Gallbladder (tissue), 1 donor: ENCODE measurements around the genes HDAC7, COL2A1 and CCNT1.

DNA sequence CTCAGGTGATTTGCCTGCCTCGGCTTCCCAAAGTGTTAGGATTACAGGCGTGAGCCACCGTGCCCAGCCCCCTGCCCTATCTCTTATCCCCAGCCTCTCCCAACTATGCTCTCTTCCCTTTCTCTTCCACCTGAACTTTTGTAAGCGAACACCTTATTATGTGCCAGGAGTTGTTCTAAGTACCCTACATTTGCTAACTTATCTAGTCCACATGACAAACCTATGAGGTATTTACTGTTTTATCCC lies 12.6 kb downstream of the HDAC7 start:
- PRO-cap: no peak

DNA sequence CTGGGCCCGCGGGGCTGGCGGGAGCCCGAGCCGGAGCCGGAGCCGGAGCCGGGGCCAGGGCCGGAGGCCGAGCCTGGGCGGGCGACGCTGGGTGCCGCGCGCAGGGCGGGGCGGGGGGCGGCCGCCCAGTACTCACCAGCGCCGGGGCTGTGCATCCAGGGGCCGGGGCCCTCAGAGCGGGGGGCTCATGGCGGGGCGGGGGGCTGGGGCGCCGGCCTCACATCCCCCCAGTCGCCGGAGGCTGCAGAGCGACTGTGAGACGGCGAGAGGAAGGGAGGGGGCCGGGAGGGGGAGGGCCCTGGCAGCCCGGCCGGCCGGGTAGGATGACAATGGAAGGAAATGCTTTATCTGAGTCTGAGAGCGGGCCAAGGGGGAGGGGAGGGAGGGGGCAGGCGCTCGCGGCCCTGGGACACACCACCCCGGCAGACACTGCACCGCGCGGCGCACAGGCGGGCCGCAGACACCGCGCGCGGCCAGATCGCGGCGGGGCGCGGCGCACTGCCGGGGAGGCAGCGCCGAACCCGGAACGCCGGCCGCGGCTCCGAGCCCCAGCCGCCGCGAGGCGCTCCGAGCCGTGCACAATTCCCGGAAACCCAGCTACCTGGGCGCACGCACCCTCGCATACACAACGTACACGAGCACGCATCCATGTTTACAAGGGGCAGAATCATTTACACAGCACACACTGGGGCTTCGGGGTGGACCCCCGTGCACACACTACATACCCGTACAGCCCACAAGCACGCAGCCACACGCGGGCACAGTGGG lies at the start of gene HDAC7:
Gene HDAC7 (minus strand): TSS at position 273 of the 768 bp plus-strand sequence.
- PRO-cap: bidirectional peak, plus-strand start at position 304 of the sequence, minus-strand start at position 243 of the sequence; bidirectional peak, plus-strand start at position 459 of the sequence, minus-strand start at position 500 of the sequence

GRCh38 chr12:47832263-47832864 lies 12.7 kb upstream of the HDAC7 start:
- PRO-cap: no peak

- PRO-cap: no peak
These were observed 22.6 kb upstream of the HDAC7 start for GRCh38 chr12:47842245-47842703.

- PRO-cap: no peak
These were observed 41.4 kb downstream of the VDR start for GRCh38 chr12:47863369-47863909.

DNA sequence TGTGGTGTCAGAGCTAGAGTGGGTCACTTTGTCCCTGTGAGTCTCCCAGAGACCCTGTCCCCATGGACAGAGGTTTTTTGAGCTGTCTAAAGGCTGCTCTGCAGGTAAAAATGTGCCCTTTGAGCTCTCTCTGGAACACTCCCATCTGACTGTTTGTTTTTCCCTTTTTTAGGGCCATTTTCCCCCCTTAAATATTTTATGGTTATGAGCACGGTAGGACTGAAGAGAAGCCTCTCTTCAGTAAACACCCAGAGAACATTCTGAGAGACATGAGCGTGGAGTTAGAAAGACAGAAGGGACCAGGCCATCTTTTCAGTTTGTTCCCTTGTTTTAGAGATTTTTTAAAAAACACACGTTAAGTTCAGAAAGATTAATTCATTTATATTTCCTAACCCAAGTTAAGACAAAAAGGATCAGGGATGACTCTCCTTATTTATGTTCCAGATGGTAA lies 3.4 kb upstream of the VDR start:
- PRO-cap: no peak

DNA sequence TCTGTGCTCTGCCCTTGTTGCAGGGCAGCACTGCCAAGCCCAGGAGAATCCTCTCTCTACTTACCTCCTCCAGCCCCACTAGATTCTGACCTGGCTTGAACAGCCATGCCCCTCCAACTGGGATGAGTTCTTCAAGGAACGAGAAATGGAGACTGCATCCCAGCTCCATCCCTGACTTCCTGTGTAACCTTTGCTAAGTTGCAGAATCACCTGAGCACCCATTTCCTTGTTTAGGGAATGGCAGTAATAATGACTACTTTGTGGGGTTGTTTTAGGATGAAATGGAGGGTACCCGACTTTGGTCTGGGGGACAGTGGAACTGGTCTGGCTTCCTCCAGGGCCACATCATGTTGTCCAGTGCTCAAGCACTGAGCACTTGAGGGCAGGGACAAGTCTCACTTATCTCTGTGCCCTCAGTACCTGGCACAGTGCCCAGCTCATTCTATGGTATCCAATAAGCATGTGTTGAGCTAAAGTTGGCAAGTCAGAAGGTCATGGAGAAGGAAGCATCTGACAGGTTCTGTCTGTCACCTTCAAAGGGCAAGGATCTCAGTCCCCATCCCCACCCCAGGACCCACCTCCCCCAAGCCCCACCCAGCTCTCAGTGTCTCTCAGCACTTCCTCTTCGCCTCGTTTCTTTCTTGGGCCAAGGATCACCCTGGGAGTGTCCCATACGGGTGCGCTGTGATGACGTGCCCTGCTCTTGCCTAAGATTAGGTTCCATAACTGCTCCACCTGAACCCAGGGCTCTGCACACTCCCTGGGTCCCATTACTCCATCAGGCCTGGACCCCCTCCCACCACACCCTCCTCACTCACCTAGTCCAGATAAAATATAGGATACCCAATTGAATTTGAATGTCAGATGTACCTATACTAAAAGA lies 24.4 kb upstream of the TMEM106C start:
- PRO-cap: no peak

DNA sequence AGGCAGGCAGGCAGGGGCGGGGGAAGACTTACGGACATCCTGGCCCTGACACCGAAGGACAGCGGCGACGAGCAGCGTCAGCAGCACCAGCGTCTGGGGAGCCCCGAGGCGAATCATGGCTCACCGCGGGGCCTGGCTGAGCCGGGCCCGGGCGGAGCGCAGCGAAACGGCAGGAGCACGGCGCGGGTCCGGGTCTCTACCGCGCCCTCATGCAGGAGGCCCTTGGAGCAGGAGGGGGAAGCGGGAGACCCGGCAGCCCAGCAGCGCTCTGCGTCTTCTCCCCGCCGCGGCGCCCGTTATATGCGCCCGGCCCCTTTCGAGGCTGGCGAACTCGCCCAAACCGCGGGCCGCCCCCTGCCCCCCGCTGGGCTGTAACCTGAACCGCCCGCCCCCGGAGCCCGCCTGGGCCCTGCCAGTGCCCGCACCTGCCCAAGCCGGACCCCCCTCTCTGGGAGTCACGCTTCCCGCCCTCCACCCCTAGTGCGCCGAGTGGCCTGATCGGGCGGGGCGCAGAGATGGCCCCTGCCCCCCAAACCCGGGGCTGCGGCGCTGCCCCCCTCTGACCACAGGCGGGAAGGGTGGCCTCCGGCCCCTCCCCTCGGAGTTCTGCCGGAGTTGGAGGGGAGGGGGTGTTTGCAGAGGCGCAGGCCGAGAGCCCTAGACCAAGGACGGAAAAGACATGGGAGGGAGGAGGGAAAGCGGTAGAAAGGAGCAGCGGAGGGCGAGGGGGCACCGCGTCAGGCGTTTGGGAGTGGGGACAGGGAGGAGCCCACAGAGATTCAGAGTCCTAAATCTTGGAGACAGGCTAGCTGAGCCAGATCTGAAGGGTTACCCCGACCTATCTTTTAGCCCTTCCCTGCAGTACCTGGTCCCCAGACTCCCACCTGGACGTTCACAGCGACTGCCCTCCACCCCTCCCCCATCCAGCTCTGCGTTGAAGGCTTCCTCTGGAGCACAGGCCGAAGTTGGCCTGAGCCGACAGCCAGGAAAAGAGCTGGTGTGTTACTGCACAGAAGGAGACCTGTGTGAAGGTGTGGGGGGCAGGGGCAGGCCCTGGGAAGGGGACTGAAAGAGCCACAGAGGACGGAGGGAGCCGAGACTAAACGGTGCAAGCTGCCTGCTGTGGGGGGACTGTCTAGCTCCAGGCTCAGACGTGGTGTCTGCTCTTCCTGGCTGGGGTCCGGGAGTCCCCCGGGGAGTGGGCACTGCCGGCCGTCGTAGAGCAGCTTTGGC lies at the start of gene COL2A1:
Gene COL2A1 (minus strand): TSS at position 272 of the 1,233 bp plus-strand sequence.
- PRO-cap: no peak

- PRO-cap: unidirectional peak, plus-strand start at chr12:48105480
These were observed 637 bp downstream of the SENP1 start for GRCh38 chr12:48105128-48105755.

DNA sequence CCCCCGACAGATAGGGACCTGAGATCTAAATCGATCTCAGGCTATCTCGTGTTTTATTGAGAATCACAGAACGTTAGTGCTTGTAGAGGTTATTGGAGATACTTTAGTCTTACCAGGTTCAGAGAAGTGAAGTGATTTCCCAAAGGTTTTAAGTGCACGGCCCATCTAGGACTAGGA lies 473 bp upstream of the SENP1 start:
- PRO-cap: no peak

DNA sequence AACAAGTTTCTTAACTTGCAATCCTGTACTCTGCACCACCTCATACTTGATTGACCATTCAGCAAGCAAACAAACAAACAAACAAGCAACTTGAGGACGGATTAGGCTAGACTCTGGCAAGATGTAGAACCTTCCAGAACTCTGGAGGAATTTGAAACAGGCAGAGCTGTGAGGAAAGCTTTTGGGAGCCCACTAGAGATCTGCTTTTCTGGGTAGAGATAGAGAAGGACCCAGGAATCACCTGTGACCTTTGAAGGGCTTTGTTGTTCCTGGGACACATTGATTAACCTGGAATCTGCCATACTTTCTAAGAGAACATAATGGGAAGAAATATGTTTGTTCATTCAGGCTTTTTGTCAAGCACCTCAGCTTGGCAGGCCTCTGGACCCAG lies 757 bp upstream of the SENP1 start:
- PRO-cap: no peak

- PRO-cap: bidirectional peak, plus-strand start at chr12:48350553, minus-strand start at chr12:48350413
These were observed 539 bp downstream of the ZNF641 start for GRCh38 chr12:48350008-48350752.

DNA sequence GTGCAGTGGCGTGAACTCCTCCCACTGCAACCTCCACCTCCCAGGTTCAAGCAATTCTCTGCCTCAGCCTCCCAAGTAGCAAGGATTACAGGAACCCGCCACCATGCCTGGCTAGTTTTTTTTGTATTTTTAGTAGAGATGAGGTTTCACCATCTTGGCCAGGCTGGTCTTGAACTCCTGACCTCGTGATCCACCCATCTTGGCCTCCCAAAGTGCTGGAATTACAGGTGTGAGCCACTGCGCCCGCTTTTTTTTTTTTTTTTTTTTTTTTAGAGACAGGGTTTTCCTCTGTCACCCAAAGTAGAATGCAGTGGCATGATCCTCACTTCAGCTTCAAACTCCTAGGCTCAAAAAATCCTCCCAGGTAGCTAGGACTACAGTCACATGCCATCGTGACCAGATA lies 17.4 kb downstream of the KANSL2 start:
- PRO-cap: no peak

- PRO-cap: unidirectional peak, plus-strand start at chr12:48694530
These were observed 12.2 kb upstream of the KANSL2 start for GRCh38 chr12:48694146-48694756.

GRCh38 chr12:48716041-48717311 lies at the start of gene CCNT1:
Gene CCNT1, minus strand, starts transcription at chr12:48716707.
- PRO-cap: bidirectional peak, plus-strand start at chr12:48717008, minus-strand start at chr12:48716730

DNA sequence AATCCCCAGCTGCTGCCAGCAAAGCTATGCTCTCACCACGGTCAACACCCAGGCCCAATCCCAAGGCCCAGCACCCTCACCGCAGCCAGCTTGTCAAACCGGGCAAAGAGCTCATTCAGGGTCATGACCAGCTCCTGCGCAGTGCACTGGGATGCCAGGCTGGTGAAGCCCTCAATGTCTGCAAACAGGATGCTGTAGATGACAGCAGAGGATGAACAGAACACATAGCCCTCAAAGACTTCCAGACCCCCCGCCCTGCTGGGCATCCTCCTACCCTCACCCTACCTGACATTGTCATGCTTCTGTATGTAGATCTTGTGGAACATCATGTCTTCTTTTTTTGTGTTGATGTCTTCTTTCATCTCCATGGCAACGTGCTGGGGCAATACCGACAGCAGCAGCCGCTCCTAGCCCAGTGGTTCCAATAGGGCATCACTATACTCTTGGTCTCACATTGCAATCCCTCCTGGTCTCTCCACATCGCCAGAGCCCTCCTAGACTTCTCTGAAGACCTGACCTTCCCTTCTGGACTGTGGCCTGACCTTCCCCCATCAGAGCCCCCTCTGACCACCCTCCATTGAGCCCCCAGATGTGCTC lies 11.5 kb downstream of the ADCY6 start:
- PRO-cap: no peak

DNA sequence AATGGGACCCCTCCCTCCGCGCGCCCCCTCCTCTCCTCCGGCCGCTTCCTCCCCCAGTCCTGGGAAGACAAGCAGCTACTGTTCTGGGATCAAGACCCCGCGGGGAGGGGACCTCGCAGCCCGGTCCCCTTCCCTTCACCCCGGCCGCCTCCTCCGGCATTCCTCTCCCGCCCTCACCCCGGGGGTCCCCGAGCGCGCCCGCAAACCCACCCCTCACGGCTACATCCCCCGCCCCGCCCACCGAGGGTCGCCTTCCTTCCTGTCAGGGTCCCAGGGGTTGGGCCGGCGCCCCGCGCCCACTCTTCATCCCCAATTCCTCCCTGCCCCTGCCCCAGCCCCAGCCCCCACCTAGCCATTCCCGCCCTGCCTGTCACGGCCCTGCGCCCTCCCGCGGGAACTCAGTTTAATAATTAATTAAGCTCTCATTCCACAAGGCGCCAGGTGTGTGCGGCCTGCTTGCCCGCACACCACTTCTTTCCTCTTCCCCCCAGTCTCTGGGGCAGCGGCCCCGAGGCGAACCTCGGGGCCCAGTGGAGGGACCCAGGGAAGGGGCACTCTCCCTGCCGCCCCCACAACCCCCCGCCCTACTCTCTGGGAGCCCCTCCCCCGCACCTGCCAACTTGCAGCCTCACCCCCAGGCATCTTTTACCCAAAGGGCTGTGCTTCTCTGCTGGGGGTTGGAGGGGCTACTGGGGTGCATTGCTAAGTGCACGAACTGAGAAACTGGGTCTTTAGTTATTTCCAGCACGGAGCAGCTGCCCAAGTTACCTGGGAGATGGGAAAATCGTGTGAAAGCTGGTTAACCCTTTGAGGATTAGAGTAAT lies 573 bp upstream of the ADCY6 start:
- PRO-cap: no peak

DNA sequence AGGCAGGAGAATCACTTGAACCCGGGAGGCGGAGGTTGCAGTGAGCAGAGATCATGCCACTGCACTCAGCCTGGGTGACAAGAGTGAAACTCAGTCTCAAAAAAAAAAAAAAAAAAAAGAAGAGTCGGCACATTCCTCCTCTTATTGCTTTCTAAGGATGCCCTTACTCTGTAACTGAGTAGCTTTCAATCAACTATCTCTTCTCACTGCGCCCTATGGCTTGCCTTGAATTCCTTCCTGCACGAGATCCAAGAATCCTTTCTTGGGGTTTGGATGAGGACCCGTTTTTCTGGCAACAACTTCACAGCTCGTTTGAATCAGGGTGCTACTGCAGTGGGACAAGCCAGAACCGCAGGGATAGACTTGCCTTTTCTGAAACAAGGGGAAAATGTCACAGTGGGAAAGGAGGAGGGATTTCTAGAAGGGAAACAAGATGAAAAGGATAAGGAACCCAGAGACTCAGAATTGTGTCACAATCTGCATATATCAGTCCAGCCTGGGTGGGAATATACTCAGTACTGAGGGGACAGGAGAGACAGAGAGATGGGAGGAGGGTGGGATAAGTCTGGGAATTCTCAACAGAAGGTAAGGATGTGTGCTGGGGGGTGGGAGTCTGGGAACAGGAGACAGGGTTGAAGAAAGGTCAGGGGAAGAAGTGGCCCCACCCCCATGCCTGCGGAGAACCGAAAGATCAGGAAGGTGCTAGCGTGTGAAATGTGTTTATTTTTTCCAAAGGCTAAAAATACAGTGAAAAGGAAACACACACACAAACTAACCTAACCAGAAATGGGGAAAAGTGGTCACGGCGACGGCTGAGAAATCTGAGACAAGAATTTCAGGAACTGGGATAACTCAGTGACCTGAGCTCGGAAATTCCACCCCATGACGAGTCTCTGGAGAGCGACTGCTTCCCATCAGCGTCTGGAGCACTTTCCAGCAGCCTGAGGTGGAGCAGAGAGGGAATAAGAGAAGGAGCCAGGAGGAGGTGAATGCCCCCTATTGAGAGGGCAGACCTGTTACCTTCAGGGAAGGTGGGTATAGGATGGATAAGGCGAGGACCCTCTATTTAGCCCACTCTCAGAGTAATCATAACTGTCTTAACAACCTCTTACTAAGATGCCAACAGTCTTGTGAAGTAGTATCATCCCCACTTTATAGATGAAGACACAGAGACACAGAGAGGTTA lies 16.4 kb upstream of the RND1 start:
- PRO-cap: bidirectional peak, plus-strand start at position 936 of the sequence, minus-strand start at position 823 of the sequence

DNA sequence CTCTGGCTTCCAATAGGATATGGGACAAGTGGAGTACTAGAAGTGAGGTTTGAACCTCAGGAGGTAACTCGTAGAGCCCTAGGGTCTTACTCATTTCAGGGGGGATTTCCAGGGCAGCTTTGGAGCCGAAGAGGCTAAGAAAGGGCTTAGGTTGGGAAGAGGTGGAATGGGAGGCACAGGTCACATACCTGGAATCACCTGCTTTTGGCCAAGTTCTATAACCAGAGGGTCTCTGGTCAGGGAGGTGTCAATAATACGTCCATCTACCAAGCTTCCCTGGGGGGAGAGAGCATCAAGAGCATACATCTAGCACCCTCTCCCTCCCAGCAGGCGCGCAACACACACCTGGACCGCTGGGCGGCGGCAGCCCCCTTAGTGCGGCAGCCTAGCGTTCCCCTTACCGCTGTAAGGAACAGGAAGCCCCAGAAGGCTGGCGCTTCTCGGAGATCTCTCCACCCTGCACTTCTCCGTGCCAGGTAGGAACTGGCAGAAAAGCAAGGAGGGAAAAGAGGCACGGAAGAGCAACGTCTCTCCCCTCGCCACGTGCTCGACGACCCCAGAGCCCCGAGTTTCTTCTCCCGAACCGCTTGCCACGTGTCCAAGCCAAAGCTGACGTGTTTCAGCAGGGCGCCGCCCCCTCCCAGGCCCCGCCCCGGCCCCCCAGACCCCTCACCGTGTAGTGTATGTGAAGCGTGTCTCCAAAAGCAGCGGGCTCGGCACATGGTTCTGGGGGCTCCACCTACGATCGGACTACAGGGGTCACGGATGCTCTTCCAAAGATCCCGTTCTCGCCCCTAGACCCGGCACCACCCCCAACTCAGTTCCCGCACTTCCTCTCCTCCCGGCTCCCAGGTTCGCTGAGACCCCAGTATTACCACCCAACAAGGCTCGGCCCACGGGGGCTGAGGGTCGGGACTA lies 660 bp downstream of the FKBP11 start:
- PRO-cap: unidirectional peak, plus-strand start at position 425 of the sequence; unidirectional peak, minus-strand start at position 749 of the sequence

DNA sequence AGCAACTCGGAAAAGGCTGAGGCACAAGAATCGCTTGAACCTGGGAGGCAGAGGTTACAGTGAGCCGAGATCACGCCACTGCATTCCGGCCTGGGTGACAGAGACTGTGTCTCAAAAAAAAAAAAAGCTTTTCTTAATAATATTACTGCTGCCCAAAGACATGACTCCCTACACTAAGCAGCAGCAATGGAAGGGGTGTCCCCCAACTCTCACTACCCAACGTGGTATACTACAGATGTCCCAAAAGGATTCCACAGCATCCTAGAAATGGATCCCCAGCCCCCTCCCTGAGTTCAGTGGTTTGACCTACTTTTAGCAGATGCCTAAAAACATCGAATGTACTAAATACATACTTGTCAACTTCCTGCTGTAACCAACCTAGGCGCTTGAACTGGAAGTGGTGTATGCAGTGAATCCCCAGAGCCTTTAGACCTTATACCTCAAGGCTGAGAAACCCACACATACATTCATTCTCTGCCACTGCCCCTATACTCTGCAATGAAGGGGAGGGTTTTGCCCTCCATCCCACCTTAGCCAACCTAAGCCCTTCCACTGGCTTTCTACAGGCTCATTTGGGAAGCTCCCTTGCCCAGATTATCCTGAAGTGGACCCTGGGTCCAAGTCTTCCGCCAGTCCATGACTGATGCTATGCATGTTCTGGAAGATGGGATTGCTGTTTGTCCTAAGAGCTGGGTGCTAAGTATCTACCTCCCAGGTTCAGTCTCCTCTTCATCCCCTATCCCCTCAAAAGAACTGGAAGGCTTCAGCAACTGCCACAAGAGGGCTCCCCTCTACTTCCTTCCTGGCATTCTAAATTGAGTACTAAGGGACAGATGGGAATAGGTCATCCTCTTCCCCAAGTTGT lies 8.7 kb upstream of the FKBP11 start:
- PRO-cap: no peak